Measurements from ENCODE around the genes PKP2, C12orf40 and CNTN1.

DNA sequence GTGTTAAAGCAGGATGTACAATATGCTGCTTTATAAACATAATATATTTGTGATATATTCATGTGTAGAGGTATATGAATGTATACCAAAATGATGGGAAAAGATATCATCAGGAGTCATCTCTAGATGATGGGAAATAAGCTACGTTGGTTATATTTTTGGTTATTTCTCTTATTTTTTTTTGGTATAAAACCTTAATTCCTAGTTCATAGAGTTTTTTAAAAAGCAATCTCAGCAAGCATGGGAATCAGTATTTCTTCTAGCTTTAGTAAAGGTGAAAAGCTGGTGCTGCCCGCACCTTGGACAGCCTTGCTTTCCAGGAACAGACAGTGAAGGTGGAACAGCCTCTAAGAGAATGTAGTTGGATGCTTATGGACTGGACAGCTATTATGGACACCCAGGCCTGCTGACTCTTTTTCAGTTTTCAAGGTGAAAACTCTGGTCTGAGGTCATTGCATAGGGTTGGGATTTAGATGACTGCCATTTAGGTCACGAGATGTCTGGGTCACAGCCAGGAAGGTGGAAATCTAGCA, 93.3 kb downstream of the FGD4 start:
- PRO-cap = no peak

DNA sequence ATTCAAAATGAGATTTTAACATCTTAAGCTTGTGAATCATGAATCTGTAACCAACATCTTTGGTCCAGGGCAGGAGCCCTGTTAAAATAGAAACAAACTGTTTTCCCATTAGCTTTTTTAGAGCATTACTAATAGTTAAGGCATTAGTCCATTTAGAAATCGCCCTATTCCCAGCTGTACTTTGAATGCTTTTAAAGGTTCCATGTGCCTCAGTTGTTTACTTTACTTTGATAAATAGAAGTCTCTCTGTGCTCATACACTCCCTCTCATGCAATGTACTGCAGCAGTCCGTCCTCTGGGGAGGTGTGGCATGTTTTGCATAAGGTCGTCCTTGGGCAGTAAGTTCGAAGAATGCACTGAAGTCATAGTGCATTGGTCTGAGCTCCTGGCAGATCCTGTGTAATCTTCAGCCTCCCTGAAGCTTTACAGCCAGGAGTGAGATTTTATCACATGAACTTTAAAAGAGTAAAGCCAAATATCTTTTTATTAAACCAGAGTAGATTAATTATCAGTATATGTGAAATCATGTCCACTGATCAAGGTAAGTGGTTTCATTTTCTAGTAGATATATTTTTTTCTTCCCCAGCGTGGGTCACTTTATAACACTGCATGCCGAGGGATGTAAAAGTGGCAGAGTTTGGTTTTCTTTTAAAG, 134.7 kb downstream of the FGD4 start:
- PRO-cap = unidirectional peak, plus-strand start at position 338 of the sequence

- PRO-cap = no peak
Measured at GRCh38 chr12:32546324-32546908, 132.7 kb upstream of the DNM1L start.

GRCh38 chr12:32581635-32582462, 97.3 kb upstream of the DNM1L start:
- PRO-cap = no peak

GRCh38 chr12:32756222-32756777, 603 bp upstream of the YARS2 start:
- PRO-cap = no peak

GRCh38 chr12:32802182-32802565, 46.5 kb upstream of the YARS2 start:
- PRO-cap = no peak

- PRO-cap = bidirectional peak, plus-strand start at chr12:32896996, minus-strand start at chr12:32896769
Measured at GRCh38 chr12:32896299-32897360, at the start of gene PKP2. Gene PKP2 (minus strand): TSS chr12:32896777.

DNA sequence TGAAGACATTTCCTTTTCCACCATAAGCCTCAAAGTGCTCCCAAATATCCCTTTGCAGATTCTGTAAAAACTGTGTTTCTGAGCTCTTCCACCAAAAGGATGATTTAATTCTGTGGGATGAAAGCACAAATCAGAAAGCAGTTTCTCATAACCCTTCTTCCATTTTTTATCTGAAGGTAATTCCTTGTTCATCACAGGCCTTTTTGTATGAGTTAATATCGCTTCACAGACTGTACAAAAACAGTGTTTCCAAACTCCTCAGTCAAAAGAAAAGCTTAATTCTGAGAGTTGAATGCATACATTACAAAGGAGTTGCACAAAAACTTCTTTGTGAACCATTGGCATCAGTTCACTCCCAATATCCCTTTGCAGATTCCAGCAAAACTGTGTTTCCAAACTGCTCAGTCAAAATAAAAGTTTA, 408.7 kb upstream of the ALG10B start:
- PRO-cap = no peak

DNA sequence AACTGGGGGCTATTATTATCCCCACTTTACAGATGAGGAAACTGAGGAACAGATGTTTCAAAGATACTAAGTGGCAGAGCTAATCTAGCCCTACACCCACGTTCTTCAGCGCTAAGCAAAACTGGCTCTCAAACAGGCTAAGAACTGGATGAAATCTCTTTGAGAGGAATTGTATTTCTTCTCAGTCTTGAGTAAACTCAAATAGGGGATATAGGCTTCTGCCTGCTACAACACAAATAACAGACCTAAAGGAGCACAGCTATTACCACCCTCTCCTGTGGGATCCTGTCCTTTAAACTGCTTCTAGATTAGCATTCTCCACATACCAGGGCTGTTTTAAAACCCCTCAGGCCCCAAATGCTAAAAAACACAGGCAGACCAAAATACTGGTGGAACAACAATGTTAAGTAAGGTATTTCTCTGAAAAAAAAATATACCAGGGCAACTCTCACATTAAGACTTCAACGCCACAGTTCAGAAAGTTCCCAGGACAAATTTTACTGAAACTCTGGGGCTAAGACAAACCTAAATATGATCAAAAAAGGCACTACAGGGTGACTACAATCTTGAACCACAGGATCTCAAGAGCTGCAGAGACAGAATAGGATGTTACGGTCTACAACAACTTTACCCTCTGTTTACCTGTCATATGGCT, 7.4 kb downstream of the CPNE8 start:
- PRO-cap = no peak

DNA sequence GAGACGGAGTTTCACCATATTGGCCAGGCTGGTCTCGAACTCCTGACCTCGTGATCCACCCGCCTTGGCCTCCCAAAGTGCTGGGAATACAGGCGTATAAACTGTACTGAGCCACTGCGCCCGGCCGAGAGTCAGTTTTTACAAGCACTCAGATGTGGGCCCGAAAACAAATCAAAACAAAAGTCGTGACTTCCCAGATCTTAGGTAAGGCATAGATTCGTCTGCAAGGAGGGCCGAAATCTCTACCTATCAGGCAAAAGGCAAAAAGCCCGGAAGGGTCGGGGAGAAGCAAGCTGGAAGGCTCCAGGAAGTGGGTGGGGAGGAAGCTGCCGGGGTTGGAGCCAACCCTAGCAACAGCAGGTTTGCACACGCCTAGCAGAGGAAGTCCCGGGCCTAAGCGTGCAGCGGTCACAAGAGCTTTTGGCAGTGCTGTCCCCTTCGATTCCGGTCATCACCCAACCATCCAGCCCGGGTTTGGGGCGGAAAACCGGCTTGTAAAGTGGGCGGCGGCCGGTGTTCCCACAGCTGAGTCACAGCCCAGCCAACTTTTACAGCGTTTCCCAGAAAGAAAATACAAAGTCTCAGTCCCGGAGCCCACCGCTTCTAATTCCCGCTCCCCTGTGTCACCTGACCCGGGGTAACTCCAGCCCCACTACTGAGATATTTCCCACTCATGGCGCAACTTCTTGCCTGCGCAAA, 589 bp downstream of the CPNE8 start:
- PRO-cap = bidirectional peak, plus-strand start at position 378 of the sequence, minus-strand start at position 173 of the sequence; unidirectional peak, plus-strand start at position 576 of the sequence; unidirectional peak, plus-strand start at position 652 of the sequence

GRCh38 chr12:39625861-39626332, at the start of gene C12orf40:
Gene C12orf40 (plus strand): TSS chr12:39626183.
- PRO-cap = no peak

GRCh38 chr12:39628764-39629251, 2.8 kb downstream of the C12orf40 start:
- PRO-cap = no peak

GRCh38 chr12:39669702-39669956, 43.6 kb downstream of the C12orf40 start:
- PRO-cap = no peak

DNA sequence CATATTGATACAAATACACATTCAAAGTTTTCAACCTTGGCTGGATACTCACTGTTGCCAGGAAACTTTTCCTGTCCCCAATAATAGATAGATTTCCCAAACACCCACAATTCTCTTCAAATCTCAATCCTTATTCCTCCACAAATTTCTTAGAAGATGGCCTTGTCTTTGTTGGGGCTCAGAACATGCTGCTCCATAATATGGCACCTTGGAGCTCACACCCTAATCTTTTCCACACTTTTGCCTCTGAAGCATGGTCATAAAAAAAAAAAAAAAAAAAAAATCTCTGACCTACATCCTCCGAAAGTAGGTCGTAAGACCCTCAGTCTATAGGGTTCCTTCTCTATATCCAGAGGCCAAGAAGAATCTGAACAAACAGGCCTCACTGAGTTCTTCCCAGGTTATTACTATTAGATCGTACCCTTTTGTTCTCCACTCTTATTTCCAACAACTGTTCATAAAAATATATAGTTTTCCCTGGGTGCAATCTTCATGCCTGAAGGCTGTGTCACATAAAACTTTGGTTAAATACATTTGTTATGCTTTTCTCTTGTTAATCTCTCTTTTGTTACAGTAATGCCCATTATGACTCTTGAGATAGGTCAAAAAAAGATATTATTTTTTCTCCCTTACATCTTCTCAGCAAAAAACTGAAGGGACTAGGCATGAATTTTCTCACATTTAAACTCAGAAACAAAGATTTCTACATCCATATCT, 207.8 kb downstream of the C12orf40 start:
- PRO-cap = no peak

DNA sequence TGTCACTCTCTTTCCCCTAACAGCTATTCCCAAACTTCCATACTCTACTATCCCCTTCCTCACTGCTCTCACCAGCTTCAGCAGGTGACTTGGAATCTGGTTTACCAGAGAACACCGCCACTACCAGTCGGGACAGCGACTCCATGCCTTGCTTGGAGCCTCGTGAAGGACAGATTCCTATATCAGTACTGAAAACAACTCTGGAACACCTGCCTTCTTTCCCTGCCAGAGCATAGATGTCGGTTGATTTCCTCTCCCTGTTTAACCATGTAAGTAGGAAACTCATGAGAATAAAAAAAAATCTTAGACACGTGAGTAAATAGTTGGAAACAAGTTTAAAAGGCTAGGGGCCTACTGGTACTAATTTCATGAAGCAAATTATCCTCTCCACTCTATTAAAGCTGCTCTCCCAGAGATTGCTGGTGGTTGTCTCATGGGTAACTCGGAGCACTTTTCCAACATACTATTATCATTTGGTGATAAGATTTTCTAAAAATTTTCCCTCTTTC, 213.1 kb downstream of the C12orf40 start:
- PRO-cap = no peak

DNA sequence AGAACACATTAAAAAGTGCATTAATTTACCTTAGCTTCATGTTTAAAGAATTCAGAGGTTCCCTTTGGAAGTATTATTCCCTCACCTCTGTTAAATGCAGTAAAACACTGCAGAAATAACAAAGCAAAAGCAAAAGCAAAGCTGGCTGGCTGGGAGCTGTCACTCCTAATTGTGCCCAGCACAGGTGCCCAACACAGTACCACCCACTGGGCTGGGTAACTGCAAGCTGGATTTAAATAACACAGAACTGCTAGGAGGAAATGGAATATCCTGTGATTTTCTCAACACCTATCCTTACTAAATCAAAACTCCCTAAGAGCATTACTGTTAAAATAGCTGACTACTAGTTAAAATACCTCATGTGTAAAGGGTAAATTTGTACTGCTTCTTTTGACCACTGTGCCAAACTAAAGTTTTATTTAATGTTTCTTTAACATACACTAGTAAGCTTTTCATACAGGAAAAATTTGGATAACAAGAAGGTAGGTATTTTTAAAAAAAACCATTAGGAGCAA, 72.5 kb downstream of the SLC2A13 start:
- PRO-cap = no peak

DNA sequence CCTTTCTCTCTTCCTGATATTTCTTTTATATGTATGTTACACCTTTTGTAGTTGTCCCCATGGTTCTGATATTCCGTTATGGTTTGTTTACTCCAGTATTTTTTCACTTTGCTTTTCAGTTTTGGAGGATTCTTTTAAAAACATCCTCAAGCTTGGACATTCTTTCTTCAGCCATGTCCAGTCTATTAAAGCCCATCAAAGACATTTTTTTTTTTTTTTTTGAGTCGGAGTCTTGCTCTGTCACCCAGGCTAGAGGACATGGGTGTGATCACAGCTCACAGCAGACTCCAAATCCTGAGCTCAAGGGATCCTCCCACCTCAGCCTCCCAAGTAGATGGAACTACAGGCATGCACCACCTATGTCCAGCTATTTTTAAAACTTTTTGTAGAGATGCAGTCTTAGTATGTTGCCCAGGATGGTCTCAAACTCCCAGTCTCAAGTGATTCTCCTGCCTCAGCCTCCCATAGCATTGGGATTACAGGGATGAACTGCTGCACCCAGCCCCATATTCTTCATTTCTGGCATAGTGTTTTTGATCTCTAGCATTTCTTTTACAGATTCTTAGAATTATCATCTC, 31.8 kb downstream of the SLC2A13 start:
- PRO-cap = no peak

GRCh38 chr12:40240335-40241084, 15.7 kb downstream of the LRRK2 start:
- PRO-cap = no peak

- PRO-cap = no peak
Measured at GRCh38 chr12:40691971-40693073, at the start of gene CNTN1. Gene CNTN1 (plus strand): TSS chr12:40692439.

GRCh38 chr12:41918012-41918437, 226.6 kb downstream of the GXYLT1 start:
- PRO-cap = bidirectional peak, plus-strand start at chr12:41918316, minus-strand start at chr12:41918201

Measured in cardiac septum (tissue), 1 donor.